HTERT-HM (cell line): Measurements from ENCODE around the genes PTTG1IP and ADARB1.

DNA sequence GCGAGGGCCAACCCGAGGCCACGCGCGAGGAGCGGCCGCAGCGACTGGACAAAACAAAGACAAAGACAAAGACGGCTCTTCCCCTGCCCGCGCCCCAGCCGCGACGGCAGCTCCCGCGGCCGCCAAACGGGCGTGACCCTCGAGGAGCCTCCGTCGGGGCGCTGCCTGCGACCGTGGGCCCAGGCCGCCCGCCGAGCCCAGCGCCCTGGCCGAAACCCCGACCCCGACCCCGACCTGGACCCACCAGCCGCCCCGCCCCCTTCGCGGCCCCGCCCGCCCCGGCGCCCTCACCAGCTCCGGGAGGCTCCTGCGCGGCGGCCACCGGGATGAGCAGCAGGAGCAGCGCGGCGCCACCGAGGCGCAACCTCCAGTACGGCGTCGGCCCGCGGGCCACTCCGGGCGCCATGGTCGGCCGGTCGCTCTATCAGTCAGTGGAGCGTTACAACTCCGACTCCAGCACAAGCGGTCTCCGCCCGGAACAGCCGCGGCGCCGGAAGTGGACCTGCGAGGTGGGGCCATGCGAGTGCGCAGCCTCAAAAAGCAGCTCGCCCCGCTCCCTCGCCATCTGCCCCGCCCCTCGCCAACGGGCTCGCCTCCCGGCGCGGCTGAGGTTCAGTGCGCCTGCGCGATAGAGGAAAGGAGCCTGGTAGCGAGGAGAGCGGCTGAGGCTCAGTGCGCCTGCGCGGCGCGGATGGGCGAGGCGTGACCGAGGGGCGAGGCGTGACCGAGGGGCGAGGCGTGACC, at the start of gene PTTG1IP:
Gene PTTG1IP (minus strand): TSS at position 480 of the 744 bp plus-strand sequence.
- RRBS, result under 1% methylated on average over 26 of the region's 101 CpGs

DNA sequence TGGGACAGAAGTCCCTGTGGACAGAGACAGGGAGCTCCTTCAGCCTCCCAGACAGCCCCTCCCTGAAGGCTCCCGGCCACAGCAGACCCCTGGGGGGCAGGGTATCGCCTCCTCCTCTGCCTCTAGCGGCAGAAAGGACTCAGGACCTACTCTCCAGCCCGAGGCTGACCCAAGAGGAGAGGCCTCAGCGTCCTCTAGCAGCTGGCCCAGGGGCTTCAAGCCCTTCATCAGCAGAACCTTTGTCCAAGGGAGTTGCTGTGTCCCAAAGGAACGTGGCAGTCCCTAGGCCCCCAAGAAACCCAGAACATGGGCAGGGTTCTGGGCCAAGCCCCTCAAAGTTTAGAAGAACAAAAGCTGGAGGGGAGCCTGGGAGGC, 13.5 kb downstream of the ITGB2 start:
- RRBS, result no CpG with 5 or more reads among the region's 6 CpGs

DNA sequence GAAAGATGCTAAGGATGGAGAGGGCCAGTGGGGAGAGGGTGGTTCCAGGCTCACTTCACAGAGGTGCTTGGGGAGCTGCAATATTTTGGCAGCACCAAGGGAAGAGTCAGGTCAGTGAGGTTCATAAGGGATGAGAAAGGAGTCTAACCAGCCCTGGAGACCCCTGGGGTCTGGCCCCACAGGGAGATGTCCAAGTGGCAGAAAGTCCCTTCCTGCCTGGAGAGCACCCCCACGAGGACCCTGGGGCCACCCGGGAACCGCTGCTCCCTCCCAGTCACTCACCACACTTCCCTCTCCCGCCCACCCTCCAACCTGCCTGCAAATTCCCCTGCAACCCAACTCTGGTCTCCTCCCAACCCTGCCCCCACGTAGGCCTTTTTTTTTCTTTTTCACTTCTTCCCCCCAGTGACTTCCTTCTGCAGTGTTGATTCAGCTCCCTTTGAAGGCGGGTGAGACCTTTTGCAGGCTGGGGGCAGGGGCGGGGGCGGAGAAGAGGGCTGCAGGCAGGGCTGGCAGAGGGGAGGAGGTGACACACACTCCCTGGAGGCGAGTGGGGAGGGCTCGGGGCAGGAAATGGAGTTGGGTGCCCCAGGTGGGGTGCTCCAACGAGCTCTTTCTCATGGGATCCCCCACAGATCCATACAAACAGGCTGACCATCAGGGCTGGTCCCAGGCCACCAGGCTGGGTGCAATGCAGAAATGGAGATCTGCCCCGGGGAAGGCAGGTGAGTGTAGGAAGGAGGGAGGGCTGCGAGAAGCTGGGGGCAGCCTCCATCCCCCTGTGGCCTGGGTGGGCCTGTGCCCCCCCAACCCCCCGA, 6.7 kb upstream of the ITGB2 start:
- RRBS, result no CpG with 5 or more reads among the region's 14 CpGs

DNA sequence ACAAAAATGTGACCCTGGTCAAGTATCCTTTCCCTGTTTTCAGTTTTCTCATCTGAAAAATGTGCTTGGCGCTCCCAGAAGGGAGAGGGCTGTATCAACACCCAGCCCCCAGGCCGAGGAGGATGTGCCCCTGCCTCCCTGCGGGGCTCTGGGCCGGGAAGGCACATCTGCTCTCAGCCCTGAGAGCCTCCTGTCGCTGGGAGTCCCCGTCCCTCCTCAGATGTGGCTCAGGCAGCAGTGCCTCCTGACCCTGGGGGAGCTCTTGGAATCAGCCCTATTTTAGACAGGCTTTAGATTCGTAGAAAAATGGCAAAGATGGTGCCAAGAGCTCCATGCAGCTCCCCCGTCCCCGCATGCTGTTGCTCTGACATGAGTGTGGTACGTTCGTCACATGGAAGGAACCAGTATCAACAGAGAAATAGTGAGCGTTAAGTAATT, 29.5 kb downstream of the SLX9 start:
- RRBS, result no CpG with 5 or more reads among the region's 12 CpGs

DNA sequence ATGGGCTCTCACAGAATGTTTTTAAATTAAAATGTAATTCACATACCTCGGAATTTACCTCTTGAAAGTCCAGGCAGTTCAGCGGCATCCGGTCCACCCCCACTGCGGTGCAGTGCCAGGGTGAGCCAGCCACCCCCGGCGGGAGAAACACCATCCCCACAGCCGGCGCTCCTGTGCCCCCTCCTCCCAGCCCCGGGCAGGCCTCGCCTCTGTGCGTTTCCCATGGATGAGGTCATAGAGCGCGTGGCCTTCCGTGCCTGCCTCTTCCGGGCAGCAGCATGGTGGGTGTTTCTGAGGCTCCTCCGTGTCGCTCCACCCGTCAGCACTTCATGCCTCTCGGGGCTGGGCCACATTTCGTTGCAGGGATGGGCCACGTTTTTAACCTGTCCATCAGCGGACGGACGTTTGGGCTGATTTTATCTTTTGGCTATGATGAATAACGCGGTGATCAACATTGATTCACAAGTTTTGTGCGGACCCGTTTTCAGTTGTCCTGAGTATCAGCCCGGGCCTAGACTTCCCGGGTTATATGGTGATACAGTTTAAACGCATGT, 64.6 kb downstream of the SLX9 start:
- RRBS, result 85% methylated on average over 10 of the region's 31 CpGs

DNA sequence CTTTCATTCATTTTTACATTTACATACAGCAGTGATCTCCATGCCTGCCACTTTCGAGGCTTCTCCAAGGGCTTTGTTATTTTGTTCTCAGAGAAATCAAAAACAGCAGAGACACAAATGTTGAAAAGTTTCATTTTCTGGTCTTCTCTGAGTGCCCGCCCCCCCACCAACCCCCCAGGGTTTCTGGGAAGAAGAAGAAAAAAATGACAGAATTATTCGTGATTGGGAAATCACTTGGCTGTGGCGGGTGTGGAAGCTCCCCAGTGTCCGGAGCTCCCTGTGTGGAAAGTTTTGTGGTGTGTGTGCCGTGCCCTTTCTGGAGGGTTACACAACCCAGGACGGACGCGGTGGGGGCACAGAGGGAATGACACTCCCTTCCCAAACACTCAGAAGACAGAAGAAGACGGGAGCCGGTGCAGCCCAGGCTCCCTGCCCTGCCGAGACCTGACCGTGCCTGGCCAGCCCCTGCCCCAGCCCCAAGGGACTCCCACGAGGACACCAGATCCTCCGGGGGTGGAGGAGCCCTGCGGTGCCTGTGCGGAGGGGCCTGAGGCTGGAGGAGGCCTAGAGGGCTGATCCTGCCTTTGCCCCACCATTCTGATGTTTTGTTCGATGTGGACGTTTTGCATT, 33.1 kb upstream of the ADARB1 start:
- RRBS, result 3% methylated on average over 4 of the region's 19 CpGs

GRCh38 chr21:45051041-45052019, 23.1 kb upstream of the ADARB1 start:
- RRBS, result no CpG with 5 or more reads among the region's 25 CpGs

GRCh38 chr21:45074009-45074929, at the start of gene ADARB1:
Gene ADARB1 (plus strand): TSS chr21:45074580.
- RRBS, result 1% methylated on average over 83 of the region's 158 CpGs

GRCh38 chr21:45134747-45135608, 60.6 kb downstream of the ADARB1 start:
- RRBS, result no CpG with 5 or more reads among the region's 10 CpGs

GRCh38 chr21:45209144-45209398, 78.6 kb downstream of the POFUT2 start:
- RRBS, result no CpG with 5 or more reads among the region's 3 CpGs

- RRBS, result no CpG with 5 or more reads among the region's 20 CpGs
Measured at GRCh38 chr21:45269743-45270335, 17.9 kb downstream of the POFUT2 start.

- RRBS, result 6% methylated on average over 18 of the region's 55 CpGs
Measured at GRCh38 chr21:45286553-45287388, 924 bp downstream of the POFUT2 start.

- RRBS, result 30% methylated on average over 3 of the region's 24 CpGs
Measured at GRCh38 chr21:45308051-45308858, 20.6 kb upstream of the POFUT2 start.

- RRBS, result no CpG with 5 or more reads among the region's 20 CpGs
Measured at GRCh38 chr21:45320357-45321087, 32.8 kb upstream of the POFUT2 start.

- RRBS, result no CpG with 5 or more reads among the region's 15 CpGs
Measured at GRCh38 chr21:45356638-45357169, 48.3 kb upstream of the COL18A1 start.

DNA sequence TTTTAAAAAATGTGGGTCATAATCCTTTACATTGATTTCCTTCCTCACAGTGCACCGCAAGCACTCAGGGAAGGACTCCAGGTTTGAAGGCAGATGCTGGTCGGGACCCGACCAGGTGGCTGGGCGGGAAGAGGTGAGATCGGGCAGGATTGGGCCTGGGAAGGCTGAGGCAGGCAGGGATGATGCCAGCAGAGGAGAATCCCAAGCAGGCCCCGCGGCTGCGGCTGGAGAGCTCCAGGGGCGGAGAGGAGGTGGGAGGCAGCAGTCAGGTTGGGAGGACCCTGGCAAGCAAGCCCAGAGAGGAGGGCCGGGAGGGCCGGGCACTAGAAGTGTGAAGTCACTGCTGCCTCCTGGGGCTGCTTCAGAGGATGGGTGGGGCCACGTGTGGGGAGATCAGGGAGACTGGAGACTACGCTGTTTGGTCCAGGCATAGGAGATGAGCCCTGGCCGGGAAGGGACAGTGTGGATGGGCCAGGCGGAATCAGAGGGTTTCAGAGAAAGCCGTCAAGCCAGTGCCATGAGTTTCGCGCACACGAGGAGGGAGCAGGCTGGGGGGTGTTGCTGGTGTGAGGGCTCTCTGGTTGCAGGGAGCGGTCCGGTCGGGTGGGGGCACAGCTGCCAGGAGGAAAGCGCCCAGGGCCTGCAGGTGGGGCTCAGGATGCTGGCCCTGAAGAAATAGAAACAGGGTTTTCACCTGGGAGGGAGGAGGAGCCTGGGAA, 976 bp upstream of the COL18A1 start:
- RRBS, result no CpG with 5 or more reads among the region's 23 CpGs

- RRBS, result no CpG with 5 or more reads among the region's 19 CpGs
Measured at GRCh38 chr21:45448577-45449126, 43.7 kb downstream of the COL18A1 start.

DNA sequence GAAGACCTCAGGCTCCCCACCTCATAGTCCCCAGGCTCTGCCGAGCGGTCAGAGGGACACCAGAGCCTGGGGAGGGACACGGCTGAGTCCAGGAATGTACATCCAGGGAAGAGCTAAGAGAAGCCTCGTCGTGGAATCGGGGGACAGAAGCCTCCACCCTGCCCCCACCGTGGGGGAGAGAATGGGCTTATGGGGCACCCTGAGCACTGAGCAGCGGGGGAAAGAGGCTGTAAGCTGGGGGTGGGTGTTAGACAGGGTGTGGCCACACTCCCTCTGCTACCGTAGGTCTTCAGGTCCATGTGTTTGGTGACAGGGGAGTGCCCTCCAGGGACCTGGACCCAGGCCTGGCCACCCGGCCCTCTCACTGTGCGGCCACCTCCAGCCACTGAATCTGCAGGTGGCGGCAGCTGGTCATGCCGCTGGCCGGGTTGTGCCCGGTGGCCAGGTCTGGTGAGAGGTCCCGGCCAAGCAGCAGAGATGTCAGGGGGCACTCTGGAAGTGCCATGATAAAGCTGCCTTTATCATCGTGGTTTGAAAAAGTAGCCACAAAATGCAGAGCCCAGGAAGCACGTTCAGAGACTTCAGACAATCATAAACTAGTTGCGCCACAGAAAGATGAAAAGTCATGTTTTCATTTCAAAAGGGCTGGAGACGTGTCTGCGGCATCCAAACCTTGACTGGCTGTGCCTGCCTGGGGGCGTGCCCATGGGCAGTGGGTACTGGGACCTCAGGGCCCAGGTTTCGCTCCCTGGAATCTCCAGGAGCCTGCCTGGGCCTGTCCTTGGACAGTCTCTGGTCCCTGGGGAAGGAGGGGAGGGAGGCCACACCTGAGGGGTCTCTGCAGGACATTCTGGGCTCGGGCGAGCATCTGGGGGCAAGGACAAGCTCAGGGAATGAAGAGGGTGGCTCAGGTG, 44.7 kb downstream of the COL18A1 start:
- RRBS, result 53% methylated on average over 5 of the region's 25 CpGs

DNA sequence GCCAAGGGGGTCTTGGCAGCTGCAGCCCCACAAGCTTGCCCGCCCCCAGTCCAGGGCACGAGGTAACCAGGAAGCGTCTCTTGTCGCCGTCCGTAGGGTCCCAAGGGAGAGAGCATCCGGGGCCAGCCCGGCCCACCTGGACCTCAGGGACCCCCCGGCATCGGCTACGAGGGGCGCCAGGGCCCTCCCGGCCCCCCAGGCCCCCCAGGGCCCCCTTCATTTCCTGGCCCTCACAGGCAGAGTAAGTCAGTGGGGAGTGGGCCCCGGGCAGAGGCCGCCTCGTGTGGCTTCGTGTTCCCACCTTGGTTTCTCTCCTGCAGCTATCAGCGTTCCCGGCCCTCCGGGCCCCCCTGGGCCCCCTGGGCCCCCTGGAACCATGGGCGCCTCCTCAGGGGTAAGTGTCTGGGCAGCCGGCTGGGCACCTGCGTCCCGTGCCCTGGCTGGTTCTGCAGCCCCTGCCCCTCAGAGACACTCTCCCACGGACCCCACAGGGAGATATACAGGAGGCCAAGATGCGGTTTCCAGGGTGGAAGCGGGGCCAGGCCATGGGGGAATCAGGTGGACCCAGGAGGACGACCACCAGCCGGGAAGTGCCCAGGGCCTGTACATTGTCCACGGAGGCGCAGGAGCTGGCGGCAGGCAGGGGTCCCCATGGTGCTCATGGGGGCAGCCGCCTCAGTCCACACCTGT, 37.1 kb downstream of the SLC19A1 start:
- RRBS, result 57% methylated on average over 10 of the region's 33 CpGs

- RRBS, result no CpG with 5 or more reads among the region's 48 CpGs
Measured at GRCh38 chr21:45983745-45984845, 2.5 kb downstream of the COL6A1 start.